NT2/D1 (cell line): ENCODE measurements around a stretch of chr20.

- RRBS, 2 experiments, result 73 to 84% methylated on average over 4 of the region's 7 CpGs
These were observed 4.5 kb downstream of the GNAS start for GRCh38 chr20:58895833-58896057.

GRCh38 chr20:58987733-58988414 lies 6.8 kb downstream of the NELFCD start:
- RRBS, 2 experiments, result no CpG with 5 or more reads among the region's 8 CpGs

GRCh38 chr20:58997455-58997910 lies 9.6 kb downstream of the CTSZ start:
- RRBS, 2 experiments, result no CpG with 5 or more reads among the region's 20 CpGs

DNA sequence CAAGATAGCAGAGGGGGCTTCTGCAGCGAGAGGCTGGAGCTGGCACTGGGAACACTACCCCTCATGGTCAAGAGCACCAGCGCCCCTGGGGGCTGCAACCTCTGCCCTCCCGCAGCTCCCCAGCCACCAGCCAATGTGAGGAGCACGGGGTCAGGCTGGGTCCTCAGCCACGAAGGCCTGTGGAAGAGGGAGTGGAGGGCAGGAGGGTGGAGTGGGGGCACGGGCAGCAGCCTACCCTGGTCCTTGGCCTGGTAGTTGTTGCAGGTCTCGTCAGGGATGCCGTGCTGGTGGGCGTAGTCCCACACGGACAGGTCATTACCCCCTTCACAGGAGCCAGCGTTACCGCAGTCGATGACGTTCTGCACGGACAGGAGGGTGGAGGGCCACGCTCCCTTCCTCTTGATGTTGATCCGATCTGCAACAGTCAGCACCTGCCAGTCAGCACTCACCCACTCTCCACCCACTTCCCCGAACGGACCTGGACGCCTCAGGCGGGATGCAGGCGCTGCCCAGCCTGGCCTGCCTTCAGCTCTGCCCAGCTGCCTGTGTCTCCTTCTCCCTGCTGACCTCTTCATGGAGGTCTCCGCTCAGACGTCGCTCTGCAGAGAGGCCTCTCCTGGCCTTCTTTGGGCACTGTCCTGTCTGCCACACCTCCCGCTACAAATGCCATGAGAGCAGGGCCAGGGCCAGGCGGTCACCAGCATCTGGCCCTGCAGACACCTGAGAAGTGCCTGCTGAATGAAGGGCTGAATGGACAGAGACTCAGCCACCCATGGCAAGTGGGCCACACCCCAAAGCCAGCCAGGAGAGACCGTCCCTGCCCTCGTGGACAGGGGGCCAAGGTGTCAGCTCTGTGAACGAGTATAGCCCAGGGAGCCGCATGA lies 5.6 kb downstream of the CTSZ start:
- RRBS, 2 experiments, result no CpG with 5 or more reads among the region's 31 CpGs

- RRBS, 2 experiments, result no CpG with 5 or more reads among the region's 13 CpGs
These were observed 16.8 kb upstream of the ZNF831 start for GRCh38 chr20:59146375-59147684.

DNA sequence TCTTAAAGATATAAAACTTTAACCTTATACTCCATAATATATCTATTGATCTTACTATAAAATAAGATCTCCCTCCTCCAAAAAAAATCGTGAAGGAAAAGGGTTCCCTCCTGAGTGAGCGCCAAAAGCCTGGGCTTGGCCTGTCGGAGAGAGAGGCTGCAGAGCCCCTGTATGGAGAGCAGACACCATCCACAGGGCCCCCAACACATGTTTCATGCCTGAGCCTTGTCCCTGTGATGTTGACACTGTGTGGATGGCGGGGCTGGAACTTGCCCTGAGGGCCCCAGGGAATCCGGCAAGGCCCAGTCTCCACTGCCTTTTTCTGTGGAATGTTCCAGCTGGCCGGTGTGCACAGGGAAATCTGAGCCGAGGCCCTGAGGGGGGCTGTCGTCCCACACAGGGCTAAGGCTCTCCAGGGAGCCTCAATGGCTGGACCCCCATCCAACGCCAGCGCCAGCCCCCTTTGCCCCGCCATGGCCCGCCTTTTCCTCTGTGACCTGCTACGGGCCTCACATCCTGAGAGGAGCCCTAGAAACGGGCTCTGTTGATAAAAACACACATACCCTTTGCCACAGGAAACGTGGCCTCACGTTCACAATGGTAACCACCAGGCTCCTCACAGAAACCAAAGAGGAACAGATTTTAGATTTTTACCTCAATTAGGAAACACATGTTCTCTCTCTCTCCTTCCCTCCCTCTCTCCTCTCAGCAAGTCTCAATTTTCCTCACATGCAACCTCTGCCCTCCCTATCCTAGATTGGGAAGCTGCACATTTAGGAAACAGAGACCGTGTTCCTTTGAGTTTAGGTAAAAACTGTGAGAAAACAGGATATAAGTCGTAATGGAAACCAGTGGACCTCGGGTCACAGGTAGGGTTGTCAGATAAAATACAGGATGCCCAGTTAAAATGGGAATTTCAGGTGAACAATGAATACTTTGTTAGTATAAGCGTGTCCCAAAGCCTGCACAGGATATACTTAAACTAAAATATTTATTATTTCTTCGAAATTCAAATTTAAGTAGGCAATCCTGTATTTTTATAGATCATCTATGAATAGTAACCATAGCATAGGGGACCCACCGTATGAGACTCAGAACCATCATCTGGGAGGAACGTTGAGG lies 13.8 kb upstream of the ZNF831 start:
- RRBS, 2 experiments, result no CpG with 5 or more reads among the region's 23 CpGs

- RRBS, 2 experiments, result no CpG with 5 or more reads among the region's 9 CpGs
These were observed 1.2 kb downstream of the ZNF831 start for GRCh38 chr20:59164626-59165482.

DNA sequence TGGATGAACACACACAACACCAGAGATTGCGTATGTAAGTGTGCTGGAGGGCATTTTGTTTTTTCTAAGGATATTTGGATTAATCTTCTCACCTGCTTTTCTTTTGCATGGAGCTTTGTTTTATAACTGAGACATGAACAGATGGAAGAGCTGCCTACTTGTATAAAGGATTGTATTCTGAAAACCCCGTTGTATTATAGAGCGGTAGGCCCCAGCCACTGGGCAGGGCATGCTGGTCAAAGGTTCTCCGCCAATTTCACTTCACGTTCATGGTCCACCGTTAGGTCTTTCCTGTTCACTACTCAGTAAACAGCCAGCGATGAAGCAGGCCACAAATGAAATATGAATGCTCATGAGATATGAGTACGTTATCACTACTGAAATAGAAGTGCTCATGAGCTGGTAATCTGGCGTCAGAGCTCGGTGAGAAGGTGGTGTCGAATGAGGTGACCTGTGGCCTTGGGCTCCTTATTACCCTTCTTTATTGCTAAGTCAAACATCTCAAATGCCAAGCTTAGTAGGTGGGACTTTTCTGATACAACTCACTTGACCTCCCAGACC lies 16.5 kb downstream of the EDN3 start:
- RRBS, 2 experiments, result no CpG with 5 or more reads among the region's 11 CpGs

DNA sequence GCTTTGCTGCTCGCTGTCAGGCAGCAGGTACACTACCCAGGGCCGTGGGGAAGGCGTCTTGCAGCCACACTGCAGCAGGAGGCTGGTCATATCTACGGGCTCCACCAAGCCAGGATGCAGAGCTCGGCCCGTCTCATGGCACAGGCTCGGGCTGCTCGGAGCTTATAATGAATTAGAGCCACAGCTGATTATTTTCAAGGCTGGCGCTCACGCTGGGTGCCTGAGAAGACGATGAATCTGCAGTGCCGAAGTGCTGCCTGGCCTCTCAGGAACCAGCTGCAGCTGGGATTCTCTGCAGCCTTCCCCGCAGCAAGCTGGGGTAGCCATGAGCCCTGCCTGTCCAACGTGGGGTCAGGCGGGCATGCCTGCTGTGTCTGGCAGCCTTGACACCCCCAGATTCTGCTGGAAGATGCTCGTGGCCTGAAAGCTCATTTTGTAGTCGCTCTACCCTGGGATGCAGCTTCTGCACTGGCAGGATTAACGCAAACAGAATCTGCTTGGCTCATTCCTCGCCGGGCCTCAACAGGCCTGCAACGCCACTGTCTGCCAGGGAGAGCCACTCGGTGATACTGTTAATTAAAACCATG lies 104.2 kb downstream of the CDH26 start:
- RRBS, 2 experiments, result no CpG with 5 or more reads among the region's 22 CpGs

GRCh38 chr20:60792353-60792782 lies 459.7 kb upstream of the CDH4 start:
- RRBS, 2 experiments, result no CpG with 5 or more reads among the region's 8 CpGs

DNA sequence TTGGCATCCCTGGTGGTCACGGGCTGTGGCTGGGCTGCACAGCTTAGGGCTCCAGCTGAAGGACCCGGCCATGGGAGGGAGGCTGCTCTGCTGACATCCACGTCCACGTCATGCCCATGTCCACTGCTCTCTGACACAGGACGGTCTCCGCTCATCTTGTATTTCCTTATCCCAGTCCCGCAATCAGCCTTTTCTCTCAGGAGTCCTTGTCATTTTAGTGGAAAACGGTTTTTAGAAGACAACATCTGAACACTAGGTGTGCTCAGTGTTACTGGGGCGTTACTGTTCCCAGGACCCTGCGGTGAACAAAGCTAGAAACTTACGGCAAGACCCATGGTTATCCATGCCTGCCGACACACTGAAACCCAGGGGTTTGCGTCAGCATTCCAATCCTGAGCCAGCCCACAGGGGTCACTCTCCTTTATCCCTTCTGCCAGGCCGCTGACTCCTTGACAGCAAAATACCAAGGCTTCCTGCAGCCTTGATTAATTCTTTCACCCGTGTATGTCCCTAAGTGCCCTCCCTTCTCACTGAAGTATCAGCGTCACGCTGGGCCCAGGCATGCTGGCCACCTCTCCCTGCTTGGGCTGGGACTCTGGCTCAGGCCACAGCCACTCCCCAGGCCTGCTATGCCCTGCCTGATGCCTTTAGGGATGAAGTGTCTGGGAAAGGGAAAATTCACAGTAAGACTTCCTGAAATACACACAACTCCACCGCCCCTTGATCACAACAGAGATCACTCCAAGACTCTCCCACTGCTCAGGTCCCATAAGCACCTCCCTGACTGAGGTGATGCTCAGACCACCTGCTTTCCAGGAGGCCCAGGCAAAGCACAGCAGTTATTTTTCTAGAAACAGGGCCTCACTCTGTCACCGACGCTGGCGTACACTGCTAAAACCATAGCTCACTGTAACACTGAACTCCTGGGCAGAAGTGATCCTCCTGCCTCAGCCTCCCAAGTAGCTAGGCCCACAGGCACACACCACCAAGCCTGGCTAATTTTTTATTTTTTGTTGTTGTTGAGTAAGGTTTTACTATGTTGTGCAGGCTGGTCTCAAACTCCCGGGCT lies 63.7 kb downstream of the TAF4 start:
- RRBS, 2 experiments, result no CpG with 5 or more reads among the region's 22 CpGs

- RRBS, 2 experiments, result no CpG with 5 or more reads among the region's 15 CpGs
These were observed 52.9 kb downstream of the TAF4 start for GRCh38 chr20:62012718-62013249.

- RRBS, 2 experiments, result 2% methylated on average over 22 of the region's 63 CpGs
These were observed 636 bp downstream of the LSM14B start for GRCh38 chr20:62122801-62123421.

- RRBS, 2 experiments, result 89% methylated on average over 1 of the region's 14 CpGs; no CpG with 5 or more reads in 1 of the 2 experiments
These were observed 29.2 kb downstream of the OSBPL2 start for GRCh38 chr20:62267445-62267952.

DNA sequence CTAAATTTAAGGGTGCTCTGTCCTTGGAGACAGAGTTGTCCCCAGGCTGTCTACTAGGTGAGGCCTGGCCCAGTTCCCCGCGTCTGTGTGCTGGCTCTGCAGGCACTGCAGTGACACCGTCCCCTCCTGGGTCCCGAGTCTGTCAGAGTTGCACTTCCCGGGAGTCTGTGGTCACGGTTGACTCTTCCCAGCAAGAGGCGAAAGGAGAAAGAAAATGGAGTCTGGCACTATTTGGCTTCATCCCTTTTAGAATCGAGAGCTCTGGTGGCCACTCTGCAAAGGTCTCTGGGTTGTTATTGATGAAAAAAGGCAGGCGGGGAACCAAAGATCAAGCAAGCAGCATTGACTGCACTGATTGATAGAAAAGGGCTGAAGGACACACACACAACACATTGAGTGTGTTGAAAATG lies 19.6 kb upstream of the ADRM1 start:
- RRBS, 2 experiments, result no CpG with 5 or more reads among the region's 9 CpGs

GRCh38 chr20:62305526-62306607 lies 3.1 kb downstream of the ADRM1 start:
- RRBS, 2 experiments, result 97 to 99% methylated on average over 7 of the region's 53 CpGs

GRCh38 chr20:62357044-62357619 lies 10.0 kb downstream of the LAMA5 start:
- RRBS, 2 experiments, result 89 to 94% methylated on average over 14 of the region's 23 CpGs

DNA sequence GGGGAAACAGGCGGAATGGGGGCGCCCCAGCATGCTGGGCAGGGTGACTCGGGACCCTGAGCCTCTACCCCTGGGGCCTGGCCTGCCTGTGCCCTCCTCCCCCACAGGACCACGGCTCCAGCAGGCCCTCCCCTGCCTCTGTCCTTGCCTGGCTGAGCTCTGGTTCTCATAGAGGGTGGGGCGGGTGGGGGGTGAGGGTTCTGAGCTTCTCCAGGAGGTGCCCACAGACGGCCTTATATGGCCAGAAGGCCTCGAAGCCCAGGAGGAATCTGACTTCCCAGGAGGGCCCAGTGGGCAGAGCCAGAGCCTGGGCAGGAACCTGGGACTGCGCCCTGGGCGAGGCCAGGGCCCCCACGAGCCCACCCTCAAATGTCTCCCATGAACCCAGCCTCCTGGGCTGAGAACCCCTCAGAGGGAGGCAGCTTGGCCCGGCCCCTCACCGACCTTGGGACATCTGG lies 5.2 kb upstream of the LAMA5 start:
- RRBS, 2 experiments, result 88% methylated on average over 2 of the region's 12 CpGs; no CpG with 5 or more reads in 1 of the 2 experiments

- RRBS, 2 experiments, result no CpG with 5 or more reads among the region's 20 CpGs
These were observed 5.5 kb upstream of the CABLES2 start for GRCh38 chr20:62412426-62413141.

- RRBS, 2 experiments, result 2 to 11% methylated on average over 25 of the region's 50 CpGs
These were observed 1.5 kb downstream of the GATA5 start for GRCh38 chr20:62474064-62474829.